Spleen (tissue), 7 donors: Measurements from ENCODE around the gene ROR1.

DNA sequence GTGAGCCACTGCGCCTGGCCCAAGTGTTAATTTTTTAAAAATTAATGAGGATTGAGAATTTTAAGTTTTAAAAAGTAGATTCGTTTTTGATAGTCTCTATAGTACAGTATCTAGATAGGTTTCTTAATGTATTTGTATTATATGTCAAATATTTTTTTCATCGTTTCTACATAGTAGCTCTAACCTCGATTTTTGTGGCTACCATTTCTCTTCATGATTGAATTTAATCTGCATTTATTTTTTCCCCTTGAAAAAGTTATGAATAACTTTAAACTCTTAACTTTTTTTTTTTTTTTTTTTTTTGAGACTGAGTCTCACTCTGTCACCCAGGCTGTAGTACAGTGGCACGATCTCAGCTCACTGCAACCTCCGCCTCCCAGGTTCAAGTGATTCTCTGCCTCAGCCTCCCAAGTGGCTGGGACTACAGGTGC is 33.0 kb upstream of the PGM1 start:
- PRO-cap, 4 experiments = peak in 2 of 4 experiments; most common minus-strand start position 290 of the sequence (in 1)
- RAMPAGE, long total RNA, 4 experiments = no peak in any of the 4 experiments

GRCh38 chr1:63773590-63774699 is at the start of gene ROR1:
Gene ROR1, plus strand, starts transcription at chr1:63774017.
- PRO-cap, 4 experiments = peak in 4 of 4 experiments; most common plus-strand start chr1:63774026 (in 2); most common minus-strand start chr1:63773893 (in 4)
- RAMPAGE, long total RNA, 4 experiments = start-site peak on the plus strand in 2 of 4 experiments, at chr1:63774014-63774040 at its widest, 34 to 35 reads per replicate

DNA sequence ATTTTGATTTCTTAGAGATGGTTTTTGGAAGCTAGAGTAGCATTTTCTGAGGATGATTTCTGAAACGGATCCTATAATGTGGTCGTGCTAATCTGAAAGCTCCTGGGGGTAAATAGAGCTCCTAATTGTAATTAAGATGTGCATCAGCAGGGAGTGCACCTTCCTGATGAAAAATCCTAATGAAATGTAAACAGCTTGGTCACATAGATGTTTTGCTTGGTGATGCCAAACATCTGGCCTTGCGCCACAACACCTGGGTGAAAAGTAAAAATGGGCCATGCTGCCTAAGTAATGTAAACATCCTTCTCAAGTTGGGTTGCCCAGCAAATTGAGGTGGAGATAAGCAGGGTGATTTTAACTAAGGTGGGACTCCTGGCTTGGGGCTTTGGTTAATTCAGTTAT is 1.9 kb downstream of the ROR1 start:
- PRO-cap, 4 experiments = no peak in any of the 4 experiments
- RAMPAGE, long total RNA, 4 experiments = no peak in any of the 4 experiments

- PRO-cap, 4 experiments = no peak in any of the 4 experiments
- RAMPAGE, long total RNA, 4 experiments = no peak in any of the 4 experiments
Measured at GRCh38 chr1:63847024-63847789, 73.4 kb downstream of the ROR1 start.

DNA sequence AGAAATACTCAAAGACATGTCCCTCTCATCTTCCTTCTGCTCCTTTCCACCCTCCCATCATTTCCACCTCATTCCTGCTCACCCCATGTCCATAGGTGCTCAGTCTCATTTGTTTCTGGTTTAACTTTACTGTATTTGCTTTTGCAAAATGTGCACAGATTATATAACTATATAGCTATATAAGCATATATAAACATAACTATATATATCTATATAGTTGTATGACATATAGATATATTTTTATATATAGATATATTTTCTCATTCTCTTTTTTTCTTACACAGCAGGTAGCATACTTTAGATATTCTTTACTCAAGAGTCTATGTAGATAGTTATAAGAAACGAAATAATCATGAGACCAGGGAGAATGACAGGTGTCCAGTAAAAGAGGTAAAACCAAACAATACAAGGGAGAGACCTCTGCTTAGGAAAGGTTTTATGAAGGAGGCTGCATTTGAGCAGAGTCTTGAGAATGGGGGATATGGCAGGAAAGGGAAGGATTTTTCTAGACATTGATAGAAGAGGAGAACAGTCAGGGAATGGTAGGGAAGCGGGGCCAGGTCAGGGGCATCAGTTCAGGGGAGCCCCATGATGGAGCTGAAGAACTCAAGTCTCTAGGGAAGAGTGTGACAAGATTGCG is 129.8 kb downstream of the ROR1 start:
- PRO-cap, 4 experiments = no peak in any of the 4 experiments
- RAMPAGE, long total RNA, 4 experiments = no peak in any of the 4 experiments

DNA sequence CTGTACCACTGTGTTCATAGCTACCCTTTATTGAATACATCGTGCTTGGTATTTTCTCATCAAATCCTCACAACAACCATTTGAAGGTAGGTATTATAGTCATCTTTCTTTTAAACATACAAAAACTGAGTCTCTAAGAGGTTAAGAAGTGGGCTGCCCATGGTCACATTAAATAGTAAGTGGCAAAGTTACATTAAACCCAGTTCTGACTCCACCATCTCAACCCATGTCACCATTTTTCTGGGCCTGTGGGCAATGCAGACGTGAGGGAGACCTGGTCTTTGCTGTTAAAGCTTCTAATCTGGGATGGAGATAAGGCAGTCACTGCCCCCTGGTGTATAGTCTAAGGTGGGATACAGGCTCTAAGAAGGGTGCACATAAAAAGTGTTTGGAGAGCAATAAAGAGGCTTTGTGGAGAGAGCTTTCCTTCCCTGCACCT is 141.2 kb downstream of the ROR1 start:
- PRO-cap, 4 experiments = no peak in any of the 4 experiments
- RAMPAGE, long total RNA, 4 experiments = no peak in any of the 4 experiments

DNA sequence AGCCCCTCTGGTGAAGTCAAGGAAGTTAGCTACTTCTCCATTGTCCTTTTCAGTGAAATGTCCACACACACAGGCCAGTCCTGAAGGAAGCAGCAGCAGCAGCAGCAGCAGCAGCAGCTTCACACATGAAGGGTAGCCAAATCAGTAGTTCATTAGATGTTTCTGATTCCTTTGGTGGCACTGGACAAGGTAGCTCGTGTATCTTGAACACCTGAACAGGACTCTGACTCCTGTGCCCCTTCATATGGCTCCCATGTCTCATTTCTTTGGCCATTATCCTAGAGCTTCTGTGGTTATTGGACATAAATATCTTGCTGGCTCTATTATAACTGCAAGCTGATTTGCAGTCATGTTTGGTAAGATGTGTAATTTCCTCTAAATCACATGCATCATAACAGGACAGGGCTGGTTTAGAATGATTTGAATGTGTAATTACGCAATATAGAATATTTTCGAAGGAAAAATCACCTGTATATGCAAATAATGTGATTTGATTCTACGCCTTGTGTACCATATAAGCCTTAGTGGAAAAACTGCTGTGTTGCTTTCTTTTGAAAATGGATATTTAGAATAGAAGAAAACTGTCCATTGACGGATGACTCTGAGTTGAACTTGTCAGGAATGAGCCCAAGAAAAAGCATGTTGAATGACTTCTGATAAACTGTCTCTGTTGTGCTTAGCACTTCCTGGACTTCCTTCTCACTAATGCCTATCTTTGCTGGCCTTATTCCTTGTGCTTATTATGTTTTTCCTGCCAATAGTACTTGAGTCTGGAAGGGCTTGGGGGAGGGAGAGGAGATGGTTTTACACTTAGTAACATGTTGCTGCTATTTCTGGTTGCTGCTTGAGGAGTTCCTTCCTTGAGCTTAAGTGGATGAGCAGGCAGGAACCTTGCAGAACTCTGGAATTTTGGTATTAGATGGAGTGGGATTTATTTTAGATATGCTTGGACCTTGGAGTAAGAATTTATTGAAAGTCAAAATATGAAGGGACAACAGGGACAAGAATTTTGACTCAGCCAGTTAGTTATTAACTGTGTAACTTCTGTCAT is 6.4 kb downstream of the CACHD1 start:
- PRO-cap, 4 experiments = no peak in any of the 4 experiments
- RAMPAGE, long total RNA, 4 experiments = no peak in any of the 4 experiments

GRCh38 chr1:64512410-64512817 is 42.5 kb downstream of the CACHD1 start:
- PRO-cap, 4 experiments = no peak in any of the 4 experiments
- RAMPAGE, long total RNA, 4 experiments = no peak in any of the 4 experiments

GRCh38 chr1:64672914-64673499 is 71.9 kb upstream of the RAVER2 start:
- PRO-cap, 4 experiments = no peak in any of the 4 experiments
- RAMPAGE, long total RNA, 4 experiments = no peak in any of the 4 experiments

- PRO-cap, 4 experiments = peak in 1 of 4 experiments; most common minus-strand start chr1:64773351 (in 1)
- RAMPAGE, long total RNA, 4 experiments = no peak in any of the 4 experiments
Measured at GRCh38 chr1:64773207-64773613, 28.3 kb downstream of the RAVER2 start.

DNA sequence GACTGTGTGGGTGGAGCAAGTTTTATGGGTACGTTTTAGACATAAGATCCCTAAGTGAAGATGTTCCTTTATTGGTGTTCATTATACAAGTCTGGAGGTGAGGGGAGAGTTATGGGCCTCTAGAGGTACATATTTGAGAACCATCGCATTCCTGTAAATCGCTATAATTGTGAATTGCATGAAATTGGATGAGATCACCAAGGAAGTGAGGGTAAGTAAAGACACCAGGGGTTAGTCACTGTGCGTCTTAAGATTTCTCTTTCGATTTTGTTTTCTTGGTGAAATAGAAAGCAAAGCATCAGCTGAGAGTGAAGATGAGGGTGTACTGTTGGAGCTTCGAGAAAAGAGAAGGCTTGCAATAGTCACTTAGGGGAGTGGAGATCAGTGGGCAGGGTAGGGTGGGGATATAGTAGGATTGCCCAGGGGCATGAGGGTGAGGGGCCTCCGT is 82.1 kb downstream of the RAVER2 start:
- PRO-cap, 4 experiments = peak in 1 of 4 experiments; most common plus-strand start position 305 of the sequence (in 1)
- RAMPAGE, long total RNA, 4 experiments = no peak in any of the 4 experiments

DNA sequence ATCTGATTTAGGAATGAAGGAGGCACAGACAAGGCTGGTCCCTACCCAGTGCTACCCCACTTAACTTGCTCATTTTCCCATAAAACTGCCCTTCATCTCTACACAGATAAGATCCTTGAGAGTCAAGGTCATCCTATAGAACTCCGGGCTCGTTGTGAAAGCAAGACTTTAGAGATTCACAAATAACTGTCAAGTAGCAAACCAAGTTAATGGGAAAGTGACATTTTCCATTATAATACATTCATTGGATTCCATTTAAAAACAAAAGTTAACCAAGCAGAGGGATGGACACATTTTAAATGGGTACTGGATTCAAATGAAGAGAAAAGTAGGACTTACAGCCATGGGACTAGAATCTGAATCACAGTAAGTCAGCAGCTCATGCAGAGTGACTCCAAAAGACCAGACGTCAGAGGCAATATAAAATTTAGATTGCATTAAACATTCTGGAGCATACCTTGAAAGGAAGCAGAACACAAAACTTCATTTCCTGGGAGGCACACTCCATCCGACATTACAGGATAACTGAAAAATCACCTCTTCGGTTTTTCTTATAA is 91.0 kb downstream of the RAVER2 start:
- PRO-cap, 4 experiments = no peak in any of the 4 experiments
- RAMPAGE, long total RNA, 4 experiments = start-site peak on the minus strand in 1 of 4 experiments, centred at position 414 of the sequence, 43 reads per replicate

DNA sequence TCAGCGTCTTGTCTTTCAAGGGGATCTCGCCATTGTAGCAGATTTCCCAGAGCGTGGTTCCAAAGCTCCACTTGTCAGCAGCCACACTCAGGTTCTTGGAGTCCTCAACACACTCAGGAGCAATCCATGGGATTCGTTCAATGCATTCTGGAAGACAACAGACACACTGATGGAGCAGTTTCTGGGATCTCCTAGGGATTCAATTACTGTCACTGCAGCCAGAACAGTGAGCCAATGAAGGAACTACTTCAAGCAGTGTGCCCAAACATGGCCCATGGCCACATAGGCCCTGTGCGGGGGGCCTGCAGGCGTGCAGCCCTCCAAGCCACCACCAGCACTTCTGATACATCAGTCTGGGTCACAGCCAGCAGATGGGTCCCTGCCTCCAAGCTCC is 99.2 kb downstream of the RAVER2 start:
- PRO-cap, 4 experiments = no peak in any of the 4 experiments
- RAMPAGE, long total RNA, 4 experiments = no peak in any of the 4 experiments

DNA sequence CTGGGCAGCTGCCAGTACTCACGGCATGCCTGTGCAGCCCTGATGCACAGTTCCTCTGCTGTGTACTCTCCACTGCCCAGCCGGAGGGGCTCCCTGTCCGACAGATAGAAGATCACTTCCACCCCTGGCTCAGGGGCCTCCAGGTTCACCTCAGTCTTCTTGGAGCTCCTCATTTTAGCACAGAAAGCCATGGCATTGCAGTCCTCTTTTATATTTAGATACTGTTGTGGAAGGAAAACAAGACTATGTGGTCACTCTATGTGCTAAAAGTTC is 83.2 kb downstream of the JAK1 start:
- PRO-cap, 4 experiments = no peak in any of the 4 experiments
- RAMPAGE, long total RNA, 4 experiments = start-site peak on the minus strand in 1 of 4 experiments, centred at position 110 of the sequence, 63 reads per replicate

DNA sequence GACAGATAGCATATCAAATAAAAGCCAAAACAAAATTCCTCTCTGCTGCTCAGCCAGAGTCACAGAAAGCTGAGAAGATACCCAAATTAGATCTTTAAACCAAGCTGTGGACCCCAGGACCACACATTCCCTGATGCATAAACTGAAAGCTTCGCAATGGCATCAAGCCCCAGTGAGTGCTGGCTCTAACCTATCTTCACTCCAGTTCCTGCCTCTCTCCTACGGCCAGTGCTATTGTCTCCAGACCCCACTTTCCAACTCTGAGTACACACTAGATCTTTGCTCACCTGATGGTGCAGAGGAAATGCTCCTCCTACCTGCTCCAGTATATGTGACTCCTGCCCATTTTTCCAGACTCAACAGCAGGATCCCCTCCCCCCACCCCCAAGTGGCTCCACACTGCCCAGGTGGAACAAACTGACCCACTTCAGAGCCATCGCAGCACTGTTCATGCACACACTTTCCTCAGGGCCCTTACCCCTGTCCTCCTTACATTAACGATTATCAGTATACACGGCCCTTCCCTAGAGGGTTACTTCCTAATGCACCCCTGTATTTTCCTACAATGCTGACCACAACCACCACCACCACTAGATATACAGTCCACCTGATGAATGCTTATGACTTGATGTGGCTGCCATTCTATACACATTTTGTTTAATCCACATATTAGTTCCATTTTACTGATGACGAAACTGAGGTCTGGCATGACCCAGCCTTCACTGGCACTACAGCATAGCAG is 40.2 kb downstream of the JAK1 start:
- PRO-cap, 4 experiments = no peak in any of the 4 experiments
- RAMPAGE, long total RNA, 4 experiments = no peak in any of the 4 experiments

DNA sequence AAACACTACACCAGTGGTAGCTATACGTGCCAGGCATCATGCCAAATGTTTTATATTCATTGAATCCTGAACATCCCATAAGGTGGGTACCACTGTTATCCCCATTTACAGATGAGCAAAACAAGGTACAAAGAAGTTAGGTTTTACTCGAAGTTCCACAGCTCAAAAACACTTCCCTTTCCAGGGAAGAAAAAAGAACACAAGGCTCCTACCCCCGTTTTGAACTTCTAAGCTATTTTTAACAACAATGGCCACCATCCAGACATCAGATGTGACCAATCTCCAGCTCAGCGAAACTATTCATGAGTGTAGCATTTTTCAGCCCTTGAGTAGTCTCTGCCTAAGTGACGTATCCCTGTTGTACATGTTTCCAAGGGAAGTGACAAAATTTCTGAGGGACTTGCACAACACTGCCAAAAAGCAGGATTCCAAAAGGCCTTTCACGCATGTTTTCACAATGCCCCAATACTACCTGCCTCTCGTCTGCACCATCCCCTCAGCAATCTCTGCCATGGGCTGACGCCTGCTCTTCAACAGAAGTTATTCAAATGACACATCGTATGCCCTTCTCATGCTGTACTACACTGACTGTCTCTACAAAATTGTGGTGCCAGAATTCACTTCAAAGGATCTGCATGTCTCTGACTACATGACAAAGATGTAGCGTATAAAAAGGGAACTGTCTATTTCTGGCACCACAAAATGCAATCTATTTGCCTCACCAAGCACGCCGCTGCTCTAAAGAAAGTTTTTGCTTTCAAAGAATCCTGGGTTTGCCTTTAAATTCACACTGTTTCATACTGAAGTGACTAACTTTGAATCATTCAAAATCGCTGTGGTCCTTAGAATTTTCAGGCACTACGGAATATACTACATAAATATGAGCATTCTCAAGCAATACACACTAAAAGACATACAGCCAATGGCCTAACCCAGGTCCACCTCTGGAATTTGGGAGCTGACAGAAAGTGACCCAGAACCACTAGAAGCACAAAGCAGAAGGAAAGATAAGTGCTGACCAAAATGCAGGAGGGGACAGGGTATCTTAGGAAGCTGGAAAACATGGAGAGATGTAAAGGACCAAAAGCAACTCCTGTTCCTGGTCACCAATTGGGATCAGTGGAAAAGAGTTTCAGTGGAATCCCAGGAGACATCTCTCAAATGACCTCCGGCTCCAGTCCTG is 32.9 kb downstream of the JAK1 start:
- PRO-cap, 4 experiments = peak in 2 of 4 experiments; most common minus-strand start position 628 of the sequence (in 2)
- RAMPAGE, long total RNA, 4 experiments = no peak in any of the 4 experiments

DNA sequence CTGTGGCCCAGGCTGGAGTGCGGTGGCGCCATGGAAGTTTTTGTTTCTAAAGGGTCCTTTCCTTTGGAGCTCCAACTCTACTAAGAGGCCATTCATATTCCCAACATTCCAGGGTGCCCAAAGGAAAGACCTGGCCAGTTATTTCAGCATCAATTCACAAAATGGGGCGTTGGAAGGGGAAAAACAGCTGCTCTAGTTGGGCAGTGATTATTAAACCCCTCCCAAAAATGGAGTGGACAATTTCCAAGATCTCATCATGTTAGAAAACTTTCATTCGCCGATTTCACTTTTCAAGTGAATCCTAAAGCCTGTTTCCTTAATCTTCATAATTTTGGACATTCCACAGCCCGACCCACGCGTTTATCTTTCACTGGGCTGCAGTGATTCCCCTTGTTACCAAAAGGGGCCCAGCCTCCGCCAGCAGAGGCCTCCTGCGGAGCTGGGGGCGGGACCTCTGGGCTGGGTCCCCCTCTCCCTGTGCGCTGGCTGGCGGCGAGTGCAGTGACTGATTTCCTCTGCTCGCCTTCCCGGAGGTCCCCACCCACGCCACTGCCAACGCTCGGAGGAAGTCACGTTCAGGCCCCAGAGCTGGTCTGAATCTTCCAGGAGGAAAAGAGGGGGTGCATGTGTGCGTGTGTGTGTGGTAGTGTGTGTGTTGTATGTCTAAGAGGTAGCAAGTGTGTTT is 34.7 kb upstream of the JAK1 start:
- PRO-cap, 4 experiments = peak in 4 of 4 experiments; most common plus-strand start position 585 of the sequence (in 2); most common minus-strand start position 517 of the sequence (in 2)
- RAMPAGE, long total RNA, 4 experiments = no peak in any of the 4 experiments

GRCh38 chr1:65068975-65069238 is 79.1 kb upstream of the AK4 start:
- PRO-cap, 4 experiments = no peak in any of the 4 experiments
- RAMPAGE, long total RNA, 4 experiments = no peak in any of the 4 experiments

DNA sequence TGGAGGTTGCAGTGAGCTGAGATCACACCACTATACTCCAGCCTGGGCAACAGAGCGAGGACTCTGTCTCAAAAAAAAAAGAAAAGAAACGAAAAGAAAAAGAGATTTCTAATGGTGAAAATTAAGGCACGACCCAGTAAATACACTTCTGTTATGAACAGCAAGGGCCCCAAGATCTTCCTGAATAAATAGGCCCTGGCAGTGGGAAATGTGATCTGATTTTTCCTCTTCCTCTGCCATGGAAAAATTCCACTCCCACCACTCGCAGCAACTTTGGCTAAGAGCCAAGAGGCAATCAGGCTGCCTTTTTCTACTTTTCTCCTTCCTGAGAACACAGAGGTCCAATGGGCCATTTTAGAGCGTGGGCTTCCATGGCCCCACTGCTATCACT is 33.8 kb upstream of the AK4 start:
- PRO-cap, 4 experiments = peak in 1 of 4 experiments; most common minus-strand start position 182 of the sequence (in 1)
- RAMPAGE, long total RNA, 4 experiments = no peak in any of the 4 experiments

DNA sequence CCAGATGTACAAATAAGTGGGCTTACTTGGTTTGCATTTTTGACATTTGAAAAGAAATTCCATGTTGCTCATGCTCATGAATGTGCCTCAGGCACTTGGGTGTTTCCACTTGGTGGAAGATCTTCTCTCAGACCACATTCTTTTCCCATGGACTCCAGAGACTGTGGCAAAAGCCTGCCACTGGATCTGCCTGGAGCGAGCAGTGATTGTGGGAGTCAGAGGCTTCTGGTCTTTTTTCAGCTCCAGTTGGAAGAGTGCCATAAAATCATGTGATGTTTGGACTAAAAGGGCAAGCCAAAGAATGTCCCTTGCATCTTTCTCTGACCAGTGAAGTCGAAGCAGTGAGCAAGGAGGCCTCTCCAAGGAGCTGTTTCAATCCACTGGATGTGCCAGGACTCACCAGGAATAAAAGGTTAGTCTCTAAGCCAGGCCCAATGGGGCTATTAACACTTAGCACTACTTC is 61.4 kb upstream of the DNAJC6 start:
- PRO-cap, 4 experiments = peak in 1 of 4 experiments; most common plus-strand start position 313 of the sequence (in 1)
- RAMPAGE, long total RNA, 4 experiments = no peak in any of the 4 experiments